ENCODE measurements around the genes WLS, LRRC7, LRRC40 and USP33.

DNA sequence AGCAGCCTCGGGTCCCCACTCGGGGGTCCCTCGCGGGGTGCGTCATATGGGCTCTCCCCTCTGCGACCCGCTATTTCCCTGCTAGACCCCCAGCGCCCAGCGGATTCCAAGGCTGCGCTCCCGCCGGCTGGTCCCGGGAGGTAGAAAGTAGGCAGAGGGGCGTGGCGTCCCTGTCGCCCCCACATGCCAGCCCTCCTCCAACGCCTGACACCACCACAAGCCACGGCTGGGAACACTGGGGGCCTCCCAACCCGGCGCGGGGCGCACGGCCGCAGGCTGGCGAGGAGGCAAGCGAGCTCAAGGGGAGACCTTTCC lies 629 bp downstream of the GNG12 start:
- PRO-cap: no peak

GRCh38 chr1:68145625-68146300 lies 86.6 kb downstream of the WLS start:
- PRO-cap: no peak

DNA sequence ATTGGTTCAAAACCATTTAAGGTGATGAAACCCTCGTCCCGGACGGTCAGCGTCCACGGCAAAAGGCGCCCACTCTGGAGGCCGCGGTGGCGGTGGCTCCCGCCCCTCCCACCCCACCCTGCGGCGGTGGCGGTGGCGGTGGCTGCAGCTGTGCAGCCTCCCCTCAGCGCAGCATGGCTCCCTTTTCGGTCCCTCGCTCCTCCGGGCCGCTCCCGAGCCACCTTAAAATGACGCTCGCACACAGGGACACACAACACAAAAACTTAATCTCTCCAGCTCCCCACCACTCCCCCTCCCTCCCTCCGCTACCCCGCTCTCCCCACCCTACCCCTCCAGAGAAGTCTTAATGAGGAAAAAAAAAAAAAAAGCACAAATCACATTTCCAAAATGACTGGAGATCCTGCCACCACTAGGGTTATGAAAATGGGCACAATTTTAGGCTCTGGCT lies 69.0 kb downstream of the WLS start:
- PRO-cap: no peak

- PRO-cap: no peak
Observed at GRCh38 chr1:68174084-68174710, 58.1 kb downstream of the WLS start.

- PRO-cap: bidirectional peak, plus-strand start at chr1:68231185, minus-strand start at chr1:68231031; bidirectional peak, plus-strand start at chr1:68231259, minus-strand start at chr1:68231253
Observed at GRCh38 chr1:68230281-68231375, 1.7 kb downstream of the WLS start.

DNA sequence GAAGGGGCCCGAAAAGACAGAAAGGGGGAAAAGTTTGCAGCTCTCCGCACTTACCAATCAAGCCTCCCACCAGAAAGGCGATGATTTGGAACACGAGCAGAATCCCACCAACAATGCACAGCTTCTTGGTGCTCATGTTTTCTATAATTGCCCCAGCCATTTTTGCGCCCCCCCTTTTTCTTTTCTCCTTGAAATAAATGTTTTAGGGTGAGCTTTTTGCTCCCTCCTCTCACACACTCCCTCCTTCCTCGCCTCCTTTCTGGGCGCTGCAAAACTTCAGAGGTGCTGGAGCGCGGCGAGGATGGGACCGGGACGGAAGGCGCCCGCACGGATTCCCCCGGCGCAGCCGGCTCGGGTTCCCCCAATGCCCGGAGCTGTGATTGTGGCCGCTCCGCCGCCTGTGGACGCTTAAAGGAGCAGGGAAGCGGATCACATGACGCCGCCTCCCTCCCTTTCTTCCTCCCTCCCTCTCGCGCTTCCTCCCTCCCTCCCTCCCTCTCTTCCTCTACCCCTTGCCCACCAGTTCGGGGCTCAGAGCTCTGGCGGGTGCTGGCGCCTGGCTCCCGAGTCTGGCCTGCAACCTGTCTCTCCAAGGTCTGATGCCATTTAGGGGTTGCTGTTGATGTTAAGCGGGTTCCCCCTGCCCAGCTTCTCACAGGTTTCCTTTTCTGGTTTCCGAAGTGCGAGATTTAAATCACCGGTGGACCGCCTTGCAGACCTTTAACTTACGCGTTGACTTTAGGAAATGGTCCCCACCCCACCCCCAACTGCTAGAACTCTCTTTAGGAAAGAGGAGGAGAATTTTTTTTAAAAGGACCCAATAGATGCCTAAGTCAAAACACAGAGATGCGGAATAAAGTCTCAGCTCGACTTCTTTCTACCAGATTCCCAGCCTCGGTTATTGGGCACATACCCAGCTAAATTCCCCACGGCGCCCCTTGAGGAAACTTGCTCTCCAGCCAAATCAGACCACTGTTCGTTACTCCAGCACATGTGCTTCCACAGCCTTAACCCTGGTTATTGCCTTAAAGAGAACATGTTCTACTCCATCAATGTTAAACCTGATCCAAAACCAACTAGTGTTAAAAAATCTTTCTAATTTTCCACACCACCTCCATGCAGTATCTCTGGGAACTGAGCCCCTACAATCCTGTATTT lies at the start of gene WLS:
WLS (minus strand) TSS at position 384 of the 1,158 bp plus-strand sequence.
- PRO-cap: bidirectional peak, plus-strand start at position 522 of the sequence, minus-strand start at position 382 of the sequence

- PRO-cap: no peak
Observed at GRCh38 chr1:68621540-68621940, 124.7 kb upstream of the DEPDC1 start.

DNA sequence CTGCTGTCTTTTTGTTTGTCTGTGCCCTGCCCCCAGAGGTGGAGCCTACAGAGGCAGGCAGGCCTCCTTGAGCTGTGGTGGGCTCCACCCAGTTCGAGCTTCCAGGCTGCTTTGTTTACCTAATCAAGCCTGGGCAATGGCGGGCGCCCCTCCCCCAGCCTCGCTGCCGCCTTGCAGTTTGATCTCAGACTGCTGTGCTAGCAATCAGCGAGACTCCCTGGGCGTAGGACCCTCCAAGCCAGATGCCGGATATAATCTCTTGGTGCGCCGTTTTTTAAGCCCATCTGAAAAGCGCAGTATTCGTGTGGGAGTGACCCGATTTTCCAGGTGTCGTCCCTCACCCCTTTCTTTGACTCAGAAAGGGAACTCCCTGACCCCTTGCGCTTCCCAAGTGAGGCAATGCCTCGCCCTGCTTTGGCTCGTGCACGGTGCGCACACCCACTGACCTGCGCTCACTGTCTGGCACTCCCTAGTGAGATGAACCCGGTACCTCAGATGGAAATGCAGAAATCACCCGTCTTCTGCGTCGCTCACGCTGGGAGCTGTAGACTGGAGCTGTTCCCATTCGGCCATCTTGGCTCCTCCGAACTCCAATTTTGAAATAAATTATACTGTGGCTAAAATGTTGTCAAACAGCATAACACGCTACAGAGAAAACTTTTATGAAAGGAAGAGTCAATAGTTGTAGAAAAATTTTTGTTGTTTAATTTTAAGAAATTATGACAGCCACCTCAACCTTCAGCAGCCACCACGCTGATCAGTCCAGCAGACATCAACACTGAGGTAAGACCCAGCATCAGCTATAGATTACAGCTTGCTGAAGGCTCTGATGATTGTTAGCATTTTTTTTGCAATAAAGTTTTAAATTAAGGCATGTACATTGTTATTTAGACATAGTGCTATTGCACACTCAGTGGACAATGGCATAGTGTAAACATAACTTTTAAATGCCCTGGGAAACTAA lies 384.6 kb upstream of the DEPDC1 start:
- PRO-cap: no peak

GRCh38 chr1:69567692-69568391 lies at the start of gene LRRC7:
TSS of gene LRRC7 (plus strand) at chr1:69567922.
- PRO-cap: no peak

- PRO-cap: bidirectional peak, plus-strand start at chr1:70205724, minus-strand start at chr1:70205579; bidirectional peak, plus-strand start at chr1:70205939, minus-strand start at chr1:70205974
Observed at GRCh38 chr1:70205127-70206357, at the start of gene LRRC40. TSS of gene LRRC40 (minus strand) at chr1:70205579.

DNA sequence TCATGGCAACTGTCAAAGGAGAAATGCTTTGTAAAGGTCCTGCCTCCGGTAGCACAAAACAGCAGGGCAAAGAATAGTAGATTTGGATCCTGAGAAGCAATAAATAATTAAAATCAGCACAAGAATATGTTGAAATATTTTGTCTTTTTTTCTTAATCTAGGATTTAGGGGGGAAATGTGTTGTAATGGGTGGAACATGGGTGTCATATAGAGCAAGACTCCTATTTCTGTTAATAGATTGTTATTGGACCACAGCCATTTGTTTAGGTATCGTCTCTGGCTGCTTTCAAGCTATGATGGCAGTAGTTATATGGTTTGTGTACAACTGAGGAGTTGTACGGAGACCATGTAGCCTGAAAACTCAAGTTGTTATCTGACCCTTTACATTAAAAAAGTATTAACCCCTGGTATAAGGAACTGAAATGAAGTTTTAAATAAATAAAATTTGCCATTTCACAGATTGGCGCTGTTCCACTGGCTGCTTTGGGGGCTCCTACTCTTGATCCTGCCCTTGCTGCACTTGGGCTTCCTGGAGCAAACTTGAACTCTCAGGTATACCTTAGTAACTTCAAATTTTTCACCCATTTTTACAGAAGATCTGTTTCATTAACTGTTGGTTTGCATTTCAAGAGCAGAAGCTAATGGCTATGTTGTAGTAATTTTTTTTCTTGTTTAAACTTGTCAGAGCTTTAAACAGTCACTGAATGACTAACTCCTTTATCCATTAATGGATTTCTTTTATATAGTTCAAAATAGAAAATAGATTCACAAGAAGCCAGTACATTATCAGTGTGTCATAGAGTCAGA lies 13.3 kb downstream of the SRSF11 start:
- PRO-cap: no peak

DNA sequence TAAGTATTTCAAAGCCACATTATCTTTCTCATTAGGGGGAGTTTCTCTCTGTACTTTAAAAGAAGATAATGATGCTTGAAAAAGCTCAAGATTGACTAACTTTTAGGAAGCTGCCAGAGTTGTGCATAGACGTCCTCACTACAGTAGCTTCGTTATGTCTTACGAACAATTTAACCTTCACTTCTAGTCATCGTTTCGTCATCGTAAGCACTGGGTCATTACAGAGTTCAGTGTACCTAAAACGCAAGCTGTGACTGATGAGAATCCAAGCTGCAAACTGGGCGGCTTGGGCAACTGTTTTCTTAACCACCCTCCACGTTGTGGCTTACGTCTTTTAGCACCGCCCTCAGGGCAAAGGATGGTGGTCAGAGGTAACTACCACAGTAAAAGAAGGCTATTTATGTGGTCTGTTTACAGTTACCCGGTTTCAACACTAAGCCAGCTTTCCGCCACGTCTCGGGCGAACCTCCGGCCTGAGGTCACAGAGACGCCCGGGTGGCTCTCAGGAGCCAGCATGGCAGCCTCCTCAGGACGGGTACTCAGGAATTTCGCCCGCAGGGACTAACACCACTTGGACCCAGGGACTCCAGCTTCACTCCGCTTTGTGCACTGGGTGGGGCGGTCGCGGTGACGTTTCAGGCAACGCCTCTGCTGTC lies 447 bp upstream of the CTH start:
- PRO-cap: bidirectional peak, plus-strand start at position 251 of the sequence, minus-strand start at position 145 of the sequence; bidirectional peak, plus-strand start at position 359 of the sequence, minus-strand start at position 279 of the sequence; bidirectional peak, plus-strand start outside the sequence, minus-strand start at position 582 of the sequence

DNA sequence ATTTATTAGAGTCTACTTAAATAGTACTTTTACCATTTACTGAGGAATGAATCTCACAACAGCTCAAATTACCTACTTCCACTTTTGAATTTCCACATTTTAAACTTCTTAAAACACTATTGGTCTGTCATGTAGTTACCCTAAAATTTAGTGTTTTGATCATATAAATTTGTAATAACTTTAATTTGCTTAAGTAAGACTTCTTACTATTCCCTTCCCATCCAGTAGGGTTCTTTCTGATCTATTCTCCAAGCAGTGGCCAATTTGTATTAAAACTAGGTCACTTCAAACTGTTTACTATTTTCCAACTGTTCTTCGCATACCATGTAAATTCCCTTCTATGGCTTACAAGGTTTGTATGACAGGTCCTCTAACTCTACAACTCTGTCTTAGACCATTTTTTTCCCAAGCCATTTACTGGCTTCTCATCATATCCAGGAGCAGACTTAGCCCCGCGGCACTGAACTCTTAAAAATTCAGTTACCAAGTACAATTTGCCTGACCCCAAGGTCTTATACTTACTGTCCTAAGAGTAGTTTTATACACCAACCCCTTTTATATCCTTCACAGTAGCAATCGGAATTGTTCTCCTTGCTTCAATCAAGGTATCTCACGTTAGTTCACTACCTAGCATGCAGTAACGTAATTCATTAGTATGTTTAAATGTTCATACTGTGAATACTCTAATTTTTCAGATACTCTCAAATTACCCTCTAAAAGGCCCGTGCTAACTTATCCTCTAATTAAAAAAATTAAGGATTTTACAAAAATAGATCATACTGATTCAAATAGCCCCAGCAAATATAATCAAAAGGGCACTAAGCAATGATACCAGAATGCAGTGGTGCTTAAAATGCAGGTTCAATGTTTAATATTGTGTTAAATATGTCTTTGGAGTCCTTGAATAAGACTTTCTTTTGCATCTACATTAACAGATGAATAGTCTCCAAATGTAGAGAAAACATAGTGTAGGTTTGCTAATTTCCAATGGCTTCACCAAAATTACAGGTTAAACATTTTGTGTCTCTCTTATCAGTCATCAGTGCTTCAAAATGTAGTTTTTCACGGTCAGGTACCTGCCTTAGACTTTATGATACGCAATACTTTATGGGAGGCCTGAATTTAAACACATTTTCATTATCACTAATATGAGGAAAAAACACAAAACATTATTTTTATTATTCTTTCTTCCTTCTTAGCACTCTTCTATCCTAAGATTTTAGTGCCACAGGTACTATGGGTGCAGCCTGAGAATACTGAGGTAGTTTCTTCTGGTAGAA lies 8.9 kb upstream of the PTGER3 start:
- PRO-cap: no peak

DNA sequence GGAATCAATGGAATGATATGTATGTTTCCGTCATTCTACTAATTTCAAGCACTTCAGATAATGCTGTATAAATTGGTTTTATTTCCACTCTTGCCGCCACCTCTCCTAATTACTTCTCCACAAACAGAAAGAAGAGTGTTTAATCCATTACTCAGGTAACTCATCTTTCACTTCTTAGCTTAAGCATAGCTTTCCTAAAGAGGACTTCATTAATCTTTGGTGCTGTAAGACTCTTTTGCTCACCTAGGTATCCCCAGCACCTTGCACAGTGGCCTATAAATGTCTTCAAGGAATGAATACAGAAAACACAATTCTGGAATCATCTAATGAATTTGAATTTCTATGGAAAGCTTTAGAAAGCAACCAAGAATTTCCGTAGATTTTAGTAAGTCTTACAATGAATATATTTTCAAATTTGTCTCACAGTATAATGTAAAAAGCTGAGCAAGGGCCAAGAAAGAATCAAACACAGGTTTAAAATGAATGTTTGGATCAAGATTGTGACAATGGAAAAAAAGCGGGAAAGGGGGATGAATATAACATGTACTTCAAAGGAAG lies 6.8 kb downstream of the ZRANB2 start:
- PRO-cap: no peak

DNA sequence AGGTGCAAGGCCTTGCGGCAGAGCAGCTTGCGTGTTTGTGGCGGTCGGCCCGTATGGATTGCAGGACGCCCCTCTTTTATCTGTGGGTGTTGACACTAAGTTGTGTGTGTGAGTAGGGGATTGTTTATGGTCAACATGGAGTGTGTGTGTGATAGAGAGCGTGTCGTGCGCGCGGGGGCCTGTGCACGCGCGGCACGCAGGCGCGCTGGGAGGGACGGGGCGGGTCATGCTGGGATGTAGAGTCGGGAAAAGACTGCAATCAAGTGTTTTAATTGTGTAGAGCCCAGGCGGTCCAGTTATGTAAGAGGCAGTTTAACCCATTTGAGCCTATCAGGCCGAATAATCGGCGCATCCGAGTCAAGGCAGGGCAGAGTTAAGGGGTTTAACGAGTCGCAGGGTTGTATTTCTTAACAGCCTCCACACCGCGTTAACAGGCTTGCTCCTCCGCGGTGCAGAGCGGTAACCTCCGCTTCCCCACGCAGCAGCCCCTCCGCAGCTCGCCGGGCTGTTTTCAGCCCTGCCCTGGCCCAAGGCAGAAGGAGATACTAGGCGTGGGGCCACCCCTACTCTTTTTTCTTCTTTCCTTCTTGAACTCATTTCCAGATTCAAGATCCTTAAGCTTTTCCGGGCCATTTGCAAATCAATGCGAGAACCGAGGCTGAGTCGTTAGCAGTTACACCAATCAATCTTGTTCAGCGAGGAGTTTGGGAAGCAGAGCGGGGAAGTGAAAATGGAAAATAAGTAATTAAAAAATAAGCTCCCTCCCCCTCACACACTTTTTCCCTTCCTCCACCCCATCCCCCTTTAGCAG lies 1.4 kb upstream of the NEGR1 start:
- PRO-cap: bidirectional peak, plus-strand start at position 535 of the sequence, minus-strand start at position 519 of the sequence

DNA sequence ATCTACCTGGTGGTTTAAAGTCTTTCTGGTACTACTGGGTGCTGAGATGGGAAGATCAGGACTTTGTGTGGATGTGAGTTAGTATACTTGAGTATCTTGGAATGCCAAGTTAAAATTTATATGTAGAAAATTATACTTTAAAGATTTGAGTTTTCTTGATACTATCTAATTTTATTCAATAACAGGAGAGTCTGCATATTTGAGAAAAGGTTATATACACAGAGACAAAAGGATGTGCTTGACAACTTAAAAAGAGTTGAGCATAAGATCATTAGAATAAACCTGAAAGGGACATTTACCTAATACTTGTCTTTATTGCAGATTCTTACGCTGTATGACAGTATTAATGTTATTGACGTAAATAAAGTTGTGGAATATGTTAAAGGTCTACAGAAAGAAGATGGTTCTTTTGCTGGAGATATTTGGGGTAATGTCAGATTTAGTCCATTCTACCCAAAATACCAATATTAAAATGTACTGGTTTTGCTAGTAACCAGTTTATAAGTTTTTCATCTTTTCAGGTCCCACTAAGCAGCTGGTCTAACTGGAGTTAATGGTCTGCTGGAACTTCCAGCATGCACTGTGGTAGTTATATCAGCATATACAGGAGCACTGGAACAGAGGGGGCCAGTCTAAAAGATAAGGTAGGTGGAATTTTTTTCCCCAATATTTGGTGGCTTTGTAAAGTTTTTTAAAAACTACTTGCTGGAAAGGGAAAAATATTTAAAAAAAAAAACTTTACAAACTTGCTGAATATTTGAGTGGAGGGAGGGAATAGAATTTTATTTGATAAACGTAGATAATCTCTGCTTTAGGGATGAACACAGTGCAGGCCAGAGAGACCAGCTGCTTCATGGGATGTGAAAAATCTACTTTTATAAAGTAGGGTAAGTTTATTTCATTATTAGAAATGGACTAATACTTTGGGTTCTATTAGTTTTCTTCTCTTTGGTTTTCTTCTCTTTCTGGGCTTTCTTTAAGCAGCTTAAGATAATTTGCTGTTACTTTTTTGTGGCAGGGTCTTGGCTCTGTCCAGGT lies 3.9 kb downstream of the RABGGTB start:
- PRO-cap: no peak

DNA sequence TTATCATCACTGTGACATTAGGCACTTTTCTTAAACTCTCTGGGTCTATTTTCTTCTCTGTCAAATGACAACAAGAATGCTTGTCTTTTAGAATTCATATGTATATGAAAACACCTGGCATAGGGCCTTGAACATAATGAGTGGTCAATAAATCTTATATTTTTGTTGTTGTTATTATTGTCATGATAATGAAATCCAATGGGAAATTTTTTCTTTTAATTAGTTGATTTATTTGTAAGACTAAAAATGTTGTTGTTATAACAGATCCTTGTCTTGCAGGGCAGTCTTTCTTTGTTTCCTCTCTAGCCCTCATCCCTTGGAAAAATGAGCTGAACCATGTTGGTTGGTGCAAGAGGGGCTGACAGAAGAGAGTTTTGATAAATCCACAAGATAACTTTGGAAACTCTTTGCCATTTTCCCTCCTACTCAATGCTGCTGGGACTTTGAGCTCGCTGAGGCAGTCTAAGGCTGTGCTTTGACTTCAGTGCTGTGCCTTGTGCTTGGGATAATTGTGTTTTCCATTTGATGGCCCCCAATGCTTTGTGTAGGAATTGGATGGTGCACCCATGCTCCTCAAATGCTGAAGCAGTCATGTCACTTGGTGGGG lies 31.6 kb downstream of the ST6GALNAC3 start:
- PRO-cap: no peak

DNA sequence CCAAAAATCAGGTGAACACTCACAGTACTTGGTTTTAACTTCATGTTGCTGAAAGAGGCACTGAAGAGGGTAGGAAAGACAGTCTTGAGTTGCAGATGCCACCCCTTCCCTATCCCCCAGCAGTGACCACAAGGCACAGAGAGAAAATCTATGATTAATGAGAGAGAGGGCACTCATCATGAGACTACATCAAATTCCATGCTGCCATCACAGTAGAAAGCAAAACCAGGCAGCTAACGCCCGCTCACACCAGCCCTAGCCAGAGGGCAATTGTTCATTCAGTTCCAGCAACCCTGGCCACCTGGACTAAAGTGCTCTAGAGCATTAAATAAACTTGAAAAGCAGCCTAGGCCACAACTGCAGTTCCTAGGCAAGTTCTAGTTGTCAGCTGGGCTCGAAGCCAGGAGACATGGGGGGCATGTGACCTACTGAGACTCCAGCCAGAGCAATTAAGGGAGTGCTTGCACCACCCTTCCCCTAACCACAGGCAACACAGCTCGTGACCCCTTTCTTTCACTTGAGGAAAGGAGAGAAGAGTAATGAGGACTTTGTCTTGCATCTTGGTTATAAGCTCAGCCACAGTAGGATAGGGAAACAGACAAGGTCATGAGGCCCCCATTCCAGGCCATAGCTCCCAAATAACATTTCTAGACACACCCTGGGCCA lies 77.3 kb downstream of the ZZZ3 start:
- PRO-cap: no peak

DNA sequence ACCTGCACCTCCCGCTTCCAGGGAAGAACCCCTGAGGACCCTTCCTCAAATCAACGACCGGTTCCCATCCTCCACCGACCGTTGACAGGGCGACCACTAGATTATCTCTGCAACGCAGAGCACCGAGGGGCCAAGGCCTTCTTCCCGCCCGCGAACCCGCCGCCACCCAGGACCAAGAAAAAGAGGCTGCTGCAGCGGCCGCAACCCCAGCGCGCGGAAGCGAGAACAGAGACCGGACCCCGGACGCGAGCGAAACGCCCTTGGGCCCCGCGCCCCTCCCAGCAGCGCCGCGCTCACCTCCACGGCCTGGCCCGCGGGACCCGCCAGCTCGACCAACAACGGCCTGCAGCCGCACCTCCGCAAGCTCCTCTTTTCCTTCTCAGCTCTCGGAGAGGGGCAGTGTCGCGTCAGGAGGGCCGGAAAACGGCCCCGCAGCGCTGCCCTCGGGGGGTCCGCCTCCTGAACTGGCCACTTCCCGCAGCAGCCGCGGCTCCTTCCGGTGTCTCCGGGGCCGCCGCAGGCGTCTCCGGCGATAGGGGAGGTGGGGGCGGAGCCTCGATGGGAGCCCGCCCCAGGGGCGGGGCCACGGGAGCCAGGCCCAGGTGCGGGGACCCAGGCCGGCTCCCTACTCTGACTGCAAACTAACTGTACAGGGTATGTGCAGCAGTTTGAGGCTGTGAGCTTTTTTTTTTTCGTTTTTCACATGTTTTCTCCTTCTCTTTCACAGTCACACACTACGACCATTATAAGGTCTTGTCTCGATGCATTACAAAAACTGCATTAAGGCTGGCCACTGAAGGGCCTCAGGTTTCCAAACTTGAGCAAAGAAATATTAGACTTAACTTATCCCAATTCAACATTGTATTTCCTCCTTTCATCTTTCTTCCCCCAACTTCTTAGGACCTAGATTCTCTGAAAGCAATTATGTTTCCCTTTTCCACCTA lies at the start of gene USP33:
USP33 (minus strand) TSS at position 507 of the 944 bp plus-strand sequence.
- PRO-cap: unidirectional peak, minus-strand start at position 227 of the sequence; unidirectional peak, minus-strand start at position 337 of the sequence; unidirectional peak, minus-strand start at position 507 of the sequence

GRCh38 chr1:77926648-77927404 lies 38.4 kb downstream of the NEXN start:
- PRO-cap: no peak